Tibial nerve (tissue), 3 donors: ENCODE data around the gene ERCC5.

GRCh38 chr13:102798642-102798850 lies 230 bp downstream of the POGLUT2 start:
- PRO-cap = no peak
- RAMPAGE, long total RNA, 3 experiments = no peak in any of the 3 experiments

DNA sequence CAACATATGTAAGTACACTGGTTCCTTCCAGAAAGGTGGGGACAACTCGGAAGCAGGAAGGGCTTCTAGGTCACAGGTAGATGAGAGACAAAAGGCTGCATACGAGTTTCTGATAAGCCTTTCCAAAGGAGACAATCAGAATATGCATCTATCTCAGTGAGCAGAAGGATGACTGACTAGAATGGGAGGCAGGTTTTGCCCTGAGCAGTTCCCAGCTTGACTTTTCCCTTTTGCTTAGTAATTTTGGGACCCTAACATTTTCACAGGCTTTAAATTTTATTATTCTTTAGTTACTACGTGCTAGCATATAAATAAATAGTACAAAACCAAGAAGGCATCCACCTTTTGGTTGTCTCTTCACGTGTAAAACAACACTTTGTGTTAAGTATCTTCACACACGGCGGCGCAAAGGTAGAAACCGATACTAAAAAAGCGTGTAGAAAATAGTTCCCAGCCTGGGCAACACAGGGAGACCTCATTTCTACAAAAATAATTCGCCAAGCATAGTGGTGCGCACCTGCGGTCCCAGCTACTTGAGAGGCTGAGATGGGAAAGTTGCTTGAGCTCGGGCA lies 782 bp upstream of the ERCC5 start:
- PRO-cap = no peak
- RAMPAGE, long total RNA, 3 experiments = no peak in any of the 3 experiments

- PRO-cap = bidirectional peak, plus-strand start at chr13:102846057, minus-strand start at chr13:102845730
- RAMPAGE, long total RNA, 3 experiments = start-site peak on the plus strand in 3 of 3 experiments, at chr13:102845842-102846069 at its widest, 21 to 101 reads per replicate
Measured at GRCh38 chr13:102845536-102846646, at the start of gene ERCC5. Gene ERCC5 (plus strand): TSS chr13:102846032.

- PRO-cap = no peak
- RAMPAGE, long total RNA, 3 experiments = no peak in any of the 3 experiments
Measured at GRCh38 chr13:105139354-105139714, 326.5 kb upstream of the DAOA start.

- PRO-cap = no peak
- RAMPAGE, long total RNA, 3 experiments = no peak in any of the 3 experiments
Measured at GRCh38 chr13:106099826-106100056, 435.7 kb downstream of the EFNB2 start.

- PRO-cap = no peak
- RAMPAGE, long total RNA, 3 experiments = no peak in any of the 3 experiments
Measured at GRCh38 chr13:106100057-106100640, 435.3 kb downstream of the EFNB2 start.

DNA sequence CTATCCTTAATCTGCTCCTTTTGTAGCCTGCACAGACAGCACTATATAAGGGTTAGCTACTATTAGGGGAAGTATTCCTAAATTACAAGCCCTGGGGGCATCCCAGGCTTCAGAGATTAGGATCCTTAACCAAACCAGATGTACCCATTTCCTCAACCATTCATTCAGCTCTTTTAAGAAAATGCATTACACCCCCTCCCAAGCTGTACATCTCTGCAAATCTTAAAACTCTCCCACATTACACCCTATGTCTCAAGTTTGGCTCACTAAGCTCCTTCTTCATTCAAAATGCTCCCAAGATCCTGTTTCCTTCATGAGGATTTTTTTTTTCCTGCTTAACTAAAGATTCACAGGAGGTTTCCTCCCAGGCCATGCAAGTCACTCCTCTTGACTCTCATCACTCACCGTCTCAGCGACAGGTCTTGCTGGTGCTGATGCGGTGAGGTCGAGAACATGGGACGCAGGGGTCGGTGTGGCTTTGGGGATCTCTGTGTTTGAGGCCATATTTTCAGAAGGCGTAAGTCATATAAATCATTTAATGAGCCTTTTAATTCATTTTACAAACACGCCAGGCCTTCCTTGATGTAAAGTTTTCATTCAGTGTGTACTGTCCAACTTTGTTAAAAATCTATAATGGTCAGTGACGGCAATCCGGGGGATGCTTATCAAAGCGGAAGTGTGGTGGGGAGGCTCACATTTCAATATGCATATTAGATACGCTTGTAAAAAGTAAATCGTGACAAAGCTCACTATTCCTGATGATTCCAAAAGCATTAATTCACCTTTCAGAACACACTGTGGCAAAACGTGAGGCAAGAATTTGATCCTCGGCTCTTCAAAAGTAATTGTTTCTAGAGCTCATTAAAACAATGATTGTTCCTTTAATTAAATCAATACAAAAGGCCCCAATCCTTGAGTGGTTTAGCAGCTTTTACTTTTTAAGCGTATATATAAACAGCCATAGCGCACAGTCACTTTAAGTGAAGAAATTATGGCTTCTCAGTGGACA lies 20.4 kb downstream of the EFNB2 start:
- PRO-cap = no peak
- RAMPAGE, long total RNA, 3 experiments = no peak in any of the 3 experiments

DNA sequence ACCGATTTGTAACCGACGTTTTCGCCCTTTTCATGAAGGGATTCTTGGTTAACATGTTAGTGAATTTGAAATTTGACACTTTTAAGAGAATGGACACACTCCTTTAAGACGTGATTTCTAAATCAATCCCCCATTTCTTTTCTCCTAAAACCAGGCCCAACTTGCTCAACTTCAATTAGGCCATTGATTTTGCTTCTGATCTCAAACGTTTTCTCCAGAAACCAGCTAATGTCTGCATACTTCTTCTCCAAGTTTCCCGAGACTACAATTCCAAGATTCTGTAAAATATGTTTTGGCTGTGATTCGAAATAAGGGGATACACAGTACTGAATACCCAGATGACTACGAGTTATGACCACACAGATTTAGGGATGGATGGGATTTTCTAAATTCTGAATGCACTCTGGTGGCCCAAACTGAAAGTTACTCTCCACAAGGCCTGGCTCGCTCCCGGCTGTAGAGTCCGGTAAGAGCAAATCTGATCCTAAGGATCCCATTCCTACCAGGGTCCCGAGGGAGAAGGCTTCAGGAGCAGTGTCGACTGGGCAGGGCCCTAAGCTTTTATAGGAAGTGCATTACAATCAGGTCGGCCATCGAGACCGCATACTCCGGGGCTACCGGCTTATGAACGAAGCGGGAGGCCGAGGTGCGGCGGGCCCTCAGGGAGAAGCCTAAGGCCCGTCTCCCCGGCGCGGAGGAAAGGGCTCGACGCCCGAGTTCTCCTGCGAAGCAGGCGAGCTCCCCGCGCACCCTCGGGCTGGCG lies 1.7 kb downstream of the EFNB2 start:
- PRO-cap = no peak
- RAMPAGE, long total RNA, 3 experiments = no peak in any of the 3 experiments

DNA sequence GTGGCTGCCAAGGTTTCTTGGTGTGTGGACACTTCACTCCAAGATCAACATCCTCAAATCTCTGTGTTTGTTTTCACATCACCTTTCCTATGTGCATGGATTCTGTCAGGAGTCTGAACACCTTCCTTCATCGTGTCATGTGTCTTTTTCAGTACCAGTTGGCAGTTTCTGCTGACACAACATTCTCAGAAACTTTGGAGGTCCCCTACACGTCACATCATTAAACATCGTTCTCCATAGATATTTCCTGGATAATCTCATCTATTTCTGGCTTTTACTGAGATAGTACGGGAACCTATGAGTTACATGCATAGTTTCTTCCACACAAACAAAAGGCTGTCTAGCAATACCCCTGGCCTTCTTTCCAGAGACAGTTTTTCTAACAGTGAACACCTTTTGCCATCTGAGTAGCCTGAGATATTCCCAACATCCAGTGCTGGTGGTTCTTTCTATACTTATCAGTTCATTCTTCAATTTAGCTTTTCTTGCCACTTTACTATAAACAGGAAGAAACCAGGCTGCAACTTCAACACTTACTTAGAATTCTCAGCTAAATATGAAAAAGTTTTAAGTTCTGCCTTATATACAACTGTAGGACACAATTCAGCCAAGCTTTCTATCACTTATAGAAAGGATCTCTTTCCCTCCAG lies 15.4 kb upstream of the EFNB2 start:
- PRO-cap = no peak
- RAMPAGE, long total RNA, 3 experiments = no peak in any of the 3 experiments

GRCh38 chr13:106556932-106558024 lies 10.7 kb downstream of the ARGLU1 start:
- PRO-cap = no peak
- RAMPAGE, long total RNA, 3 experiments = no peak in any of the 3 experiments

DNA sequence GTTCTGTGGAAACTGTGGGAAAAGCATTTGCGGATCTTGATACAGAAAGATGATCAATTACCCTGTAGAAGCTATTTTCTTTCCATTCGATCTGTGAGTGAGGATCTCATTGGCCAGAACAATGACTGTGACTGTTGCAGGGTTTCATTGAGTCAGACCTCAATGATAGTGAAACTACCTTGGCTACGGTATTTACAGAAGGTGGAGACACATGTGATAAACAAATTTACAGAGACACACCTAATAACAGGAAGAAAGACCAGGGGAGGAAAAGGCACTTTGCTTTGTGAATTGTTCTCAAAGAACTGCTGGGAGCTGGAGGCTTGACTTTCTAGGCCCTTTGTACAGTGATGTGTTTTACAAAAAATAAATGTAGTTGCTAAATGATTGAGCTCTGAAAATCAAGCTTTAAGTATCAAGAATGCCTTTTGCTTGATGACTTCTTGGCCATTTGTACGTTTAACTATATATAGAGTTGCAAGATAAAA lies 19.9 kb upstream of the ARGLU1 start:
- PRO-cap = no peak
- RAMPAGE, long total RNA, 3 experiments = no peak in any of the 3 experiments

- PRO-cap = no peak
- RAMPAGE, long total RNA, 3 experiments = no peak in any of the 3 experiments
Measured at GRCh38 chr13:106690709-106691222, 122.8 kb upstream of the ARGLU1 start.

DNA sequence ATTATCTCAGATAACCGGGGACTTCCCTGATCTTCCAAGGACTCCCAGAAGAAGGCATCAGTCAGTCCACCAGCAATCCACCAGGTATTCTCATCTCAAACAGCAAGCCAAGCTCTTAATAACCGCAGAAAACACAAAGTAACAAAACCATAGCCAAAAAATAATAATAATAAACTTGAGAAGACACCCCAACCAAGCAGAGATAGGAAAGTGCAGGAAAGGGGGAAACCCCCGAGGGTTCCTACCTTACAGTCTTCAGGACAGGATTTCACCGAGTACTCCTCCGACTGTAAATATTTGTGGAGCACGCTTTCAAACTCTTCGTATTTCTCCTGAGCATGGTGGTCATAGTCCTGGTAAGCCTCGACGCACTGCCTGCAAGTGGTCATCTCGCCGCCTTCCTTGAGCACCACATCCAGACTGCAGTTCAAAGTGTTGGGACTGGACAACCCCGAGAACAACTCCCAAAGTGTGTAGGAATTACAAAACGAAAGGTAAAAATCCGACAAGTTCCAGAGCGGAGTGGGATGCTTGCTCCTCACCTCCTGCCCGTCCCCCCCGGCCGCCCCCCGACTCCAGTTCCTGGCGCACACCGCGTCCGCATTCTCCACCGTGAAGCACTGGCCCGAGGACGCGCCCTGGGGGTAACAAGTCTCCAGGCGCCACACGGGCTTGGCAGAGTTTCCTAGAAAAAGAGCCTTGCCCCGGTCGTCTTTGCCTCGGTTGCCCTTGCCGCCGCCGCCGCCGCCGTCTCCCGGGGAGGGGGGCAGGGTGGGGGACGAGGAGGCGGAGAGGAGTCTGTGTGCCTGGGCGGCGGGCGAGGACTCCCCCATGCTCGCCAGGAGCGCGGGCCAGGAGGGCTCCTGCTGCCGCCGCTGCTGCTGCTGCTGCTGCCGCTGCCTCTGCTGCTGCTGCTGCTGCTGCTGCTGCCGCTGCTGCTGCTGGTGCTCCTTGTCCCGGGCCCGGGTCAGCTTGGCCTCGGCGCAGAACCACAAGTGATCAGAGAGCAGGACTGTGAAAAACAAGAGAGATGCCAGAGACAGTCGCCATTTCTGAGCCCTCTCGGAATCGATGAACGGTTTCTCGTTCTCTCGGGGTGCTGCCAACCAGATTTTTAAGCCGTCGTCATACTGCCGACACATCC lies 1.5 kb downstream of the NALF1 start:
- PRO-cap = no peak
- RAMPAGE, long total RNA, 3 experiments = no peak in any of the 3 experiments

DNA sequence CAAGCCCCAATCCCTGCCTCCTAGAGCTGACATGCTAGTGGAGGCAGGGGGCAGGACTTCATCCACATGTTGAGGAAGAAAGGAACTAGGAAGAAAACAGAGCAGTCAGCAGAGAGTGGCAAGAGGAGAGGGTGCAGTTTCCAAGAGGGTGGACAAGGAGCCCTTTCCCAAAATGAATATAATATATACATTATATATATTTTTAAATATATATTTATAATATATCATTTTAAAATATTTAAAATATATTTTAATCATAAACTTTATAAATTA lies 328.5 kb downstream of the MYO16 start:
- PRO-cap = no peak
- RAMPAGE, long total RNA, 3 experiments = no peak in any of the 3 experiments

DNA sequence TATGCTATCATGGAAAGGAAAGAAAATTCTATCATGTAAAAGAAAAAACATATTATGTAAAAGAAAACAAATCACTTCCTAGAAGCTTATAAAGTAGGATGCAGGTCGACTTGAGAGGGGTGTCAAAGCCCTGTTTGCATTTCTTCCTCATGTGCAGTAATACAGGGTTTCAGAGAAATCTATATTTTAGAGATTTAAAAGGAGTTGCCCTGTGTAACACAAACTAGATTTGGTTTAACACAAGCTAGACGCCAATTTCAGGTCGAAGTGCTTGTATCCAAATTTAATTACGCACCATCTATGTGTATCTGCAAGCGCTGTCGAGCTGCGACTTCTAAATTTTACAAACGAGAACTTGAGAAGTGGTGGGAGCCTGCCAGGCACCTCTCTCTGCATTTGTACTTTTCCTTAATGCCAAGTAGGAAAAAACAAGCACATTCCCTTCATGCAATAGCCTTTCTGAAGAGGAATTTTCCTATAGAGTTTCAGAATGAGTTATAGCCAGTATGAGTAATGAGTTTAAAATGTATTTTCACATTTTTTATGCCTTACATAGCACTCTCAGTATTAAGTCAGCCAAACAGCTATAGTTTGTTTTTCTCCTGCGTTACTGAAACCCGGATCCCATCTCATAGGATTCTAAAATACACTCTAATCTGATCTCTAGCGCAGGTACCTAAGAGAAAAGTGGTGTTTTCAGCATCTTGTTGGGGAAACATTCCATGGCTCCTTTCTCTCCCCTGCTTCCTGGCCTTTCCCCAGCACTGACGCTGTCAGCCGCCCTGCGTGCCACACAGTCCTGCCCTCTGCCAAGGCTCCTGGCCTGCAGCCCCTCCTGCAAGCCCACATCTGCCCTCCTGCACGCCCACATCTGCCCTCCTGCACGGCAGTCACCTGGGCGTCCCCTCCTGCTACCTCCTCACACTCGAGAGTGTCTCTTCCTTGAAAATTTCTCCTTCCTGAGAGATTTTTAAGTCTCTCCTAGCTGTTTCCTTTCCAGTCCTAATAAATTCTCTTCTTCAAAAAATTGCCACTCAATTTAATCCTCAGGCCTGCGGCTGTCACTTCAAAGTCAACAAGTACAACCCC lies 526.9 kb downstream of the MYO16 start:
- PRO-cap = no peak
- RAMPAGE, long total RNA, 3 experiments = no peak in any of the 3 experiments

DNA sequence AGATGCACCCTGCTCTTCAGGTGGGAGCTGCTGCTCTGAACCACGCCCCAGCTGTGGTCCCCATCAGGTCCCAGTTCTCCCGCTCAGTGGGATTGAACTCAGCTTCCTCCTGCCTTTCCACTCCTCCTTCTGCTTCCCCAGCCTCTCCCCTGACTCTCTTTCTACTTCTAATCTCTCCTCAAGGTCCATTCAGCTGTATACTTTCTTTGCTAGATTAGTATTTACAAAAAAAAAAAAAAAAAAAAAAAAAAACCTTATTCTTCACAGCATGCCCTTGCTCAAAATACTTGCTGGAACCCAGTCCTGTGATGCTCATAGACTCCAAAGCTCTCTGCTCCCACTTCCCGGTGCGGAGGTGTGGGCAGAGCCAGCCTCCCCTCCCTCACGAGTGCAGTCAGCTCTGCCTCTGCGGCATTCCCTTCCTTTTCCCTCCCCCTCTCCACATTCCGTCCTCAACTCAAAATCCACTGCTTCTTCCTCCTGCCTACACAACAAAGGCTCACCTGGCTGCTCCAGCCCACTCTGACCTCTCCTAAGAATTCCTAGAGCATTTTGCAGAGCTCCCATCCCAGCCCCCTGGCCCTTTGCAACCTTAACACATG lies 527.7 kb downstream of the MYO16 start:
- PRO-cap = no peak
- RAMPAGE, long total RNA, 3 experiments = no peak in any of the 3 experiments

GRCh38 chr13:109269312-109269906 lies 517.0 kb downstream of the IRS2 start:
- PRO-cap = no peak
- RAMPAGE, long total RNA, 3 experiments = no peak in any of the 3 experiments

- PRO-cap = no peak
- RAMPAGE, long total RNA, 3 experiments = no peak in any of the 3 experiments
Measured at GRCh38 chr13:109715844-109716503, 70.4 kb downstream of the IRS2 start.

- PRO-cap = no peak
- RAMPAGE, long total RNA, 3 experiments = no peak in any of the 3 experiments
Measured at GRCh38 chr13:109719931-109720679, 66.3 kb downstream of the IRS2 start.

GRCh38 chr13:109725925-109726454 lies 60.4 kb downstream of the IRS2 start:
- PRO-cap = no peak
- RAMPAGE, long total RNA, 3 experiments = no peak in any of the 3 experiments